HT1080 (cell line): ENCODE measurements around the gene AGR3.

RAMPAGE:
- cytosol, long total RNA = no peak
- long total RNA = no peak
- nucleus, long total RNA = no peak
Observed at GRCh38 chr7:16646832-16647309, 890 bp downstream of the BZW2 start.

DNA sequence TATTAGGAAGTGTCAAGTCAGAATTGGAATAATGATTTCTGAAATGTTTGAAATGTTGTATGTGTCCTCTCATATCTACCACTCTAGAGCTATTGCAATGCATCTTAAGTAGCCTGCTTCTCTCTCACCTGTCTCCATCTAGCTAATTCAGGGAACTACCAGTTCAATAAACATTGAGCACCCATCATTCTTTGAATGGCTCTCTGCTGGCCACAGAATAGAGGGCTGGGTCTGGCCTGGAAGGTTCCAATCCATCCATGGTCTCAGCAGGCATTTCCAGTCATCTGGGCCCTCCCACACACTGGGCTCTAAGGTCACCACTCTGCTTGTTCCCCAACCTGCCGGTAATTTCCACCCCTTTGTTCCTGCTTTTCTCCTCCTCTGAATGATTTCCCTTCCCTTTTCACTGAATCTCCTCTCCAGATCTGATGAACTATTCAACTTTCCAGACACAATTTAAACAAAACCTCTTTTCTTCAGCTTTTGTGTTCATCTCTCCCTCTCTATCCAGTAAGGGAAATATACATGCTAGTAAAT, 2.5 kb downstream of the BZW2 start:
RAMPAGE:
- cytosol, long total RNA = no peak
- long total RNA = no peak
- nucleus, long total RNA = no peak

DNA sequence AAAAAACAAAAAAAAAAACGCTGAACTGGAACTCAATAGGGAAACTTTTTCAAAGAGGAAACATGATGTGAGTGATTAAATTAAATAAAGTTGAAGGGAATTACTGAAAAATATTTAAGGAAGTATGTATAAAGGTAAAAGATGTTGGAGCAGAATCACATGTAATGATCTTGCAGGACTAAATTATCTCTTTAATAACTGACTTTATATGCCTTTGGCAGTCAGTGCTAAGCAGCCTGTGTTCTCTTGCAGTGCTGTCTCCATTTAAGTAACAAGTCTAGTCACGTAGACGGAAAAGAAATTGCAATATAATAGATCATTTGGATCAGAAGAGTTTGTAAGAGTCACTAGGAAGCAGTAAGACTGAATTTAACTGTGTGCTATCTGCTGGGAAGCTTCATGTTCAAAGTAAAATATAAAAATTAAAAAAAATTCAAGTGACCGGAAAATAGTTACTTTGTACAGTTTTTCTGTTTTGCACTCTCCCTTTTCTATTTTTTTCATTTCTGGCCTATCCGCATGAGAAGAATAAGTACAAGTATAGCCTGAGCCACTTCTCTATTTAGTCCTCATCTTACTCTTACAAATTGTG, 21.4 kb downstream of the BZW2 start:
RAMPAGE:
- cytosol, long total RNA = no peak
- long total RNA = no peak
- nucleus, long total RNA = no peak

DNA sequence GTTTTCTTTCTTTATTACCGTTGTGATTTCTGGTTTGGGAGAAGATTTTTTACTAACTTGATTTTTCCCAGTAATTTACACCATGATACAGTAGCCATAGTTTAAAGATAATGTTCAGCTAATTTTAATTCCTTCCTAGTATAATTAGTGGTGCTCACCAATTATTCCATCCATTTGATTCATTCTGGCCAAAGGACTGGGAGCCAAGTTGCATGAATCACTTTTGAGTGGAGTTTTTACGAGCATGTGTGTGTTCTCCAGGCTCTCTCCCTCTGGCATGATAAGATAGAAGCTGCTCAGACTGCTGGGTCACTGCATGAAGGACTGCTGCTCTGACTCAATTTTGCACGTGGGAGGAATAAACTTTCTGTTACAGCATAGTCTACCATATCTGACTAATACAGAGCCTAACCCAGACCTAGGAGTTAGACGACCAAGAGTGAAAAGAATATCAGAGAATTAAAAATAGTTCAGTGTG, 13.4 kb upstream of the TSPAN13 start:
RAMPAGE:
- cytosol, long total RNA = no peak
- long total RNA = no peak
- nucleus, long total RNA = no peak

RAMPAGE:
- cytosol, long total RNA = no peak
- long total RNA = no peak
- nucleus, long total RNA = no peak
Observed at GRCh38 chr7:16833160-16833808, 28.5 kb upstream of the AGR2 start.

DNA sequence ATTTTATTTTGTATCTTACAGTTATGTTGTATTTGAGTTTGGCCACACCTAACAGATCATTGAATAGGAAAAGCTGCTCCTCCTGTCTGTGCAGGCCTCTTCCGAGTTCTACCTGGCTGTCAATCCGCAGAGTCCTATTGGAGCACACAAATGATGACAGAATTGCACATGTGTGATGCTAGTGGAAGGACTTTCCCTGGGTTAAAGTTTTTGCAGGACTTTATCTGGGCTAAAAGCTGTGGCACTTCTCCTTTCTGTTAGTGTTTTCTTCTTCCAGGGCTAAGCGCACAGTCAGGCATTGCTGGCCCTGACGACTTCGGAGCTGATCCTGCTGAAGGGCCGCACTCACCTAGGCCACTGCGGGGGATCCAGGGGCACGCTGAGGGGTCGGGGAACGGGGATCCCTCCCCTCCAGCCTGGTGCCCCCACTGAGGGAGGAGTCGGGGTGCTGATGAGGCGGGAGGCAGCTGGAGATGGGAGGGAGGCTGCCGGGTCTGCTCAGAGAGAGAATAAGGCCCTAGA, 31.2 kb downstream of the AGR3 start:
RAMPAGE:
- cytosol, long total RNA = no peak
- long total RNA = no peak
- nucleus, long total RNA = no peak

DNA sequence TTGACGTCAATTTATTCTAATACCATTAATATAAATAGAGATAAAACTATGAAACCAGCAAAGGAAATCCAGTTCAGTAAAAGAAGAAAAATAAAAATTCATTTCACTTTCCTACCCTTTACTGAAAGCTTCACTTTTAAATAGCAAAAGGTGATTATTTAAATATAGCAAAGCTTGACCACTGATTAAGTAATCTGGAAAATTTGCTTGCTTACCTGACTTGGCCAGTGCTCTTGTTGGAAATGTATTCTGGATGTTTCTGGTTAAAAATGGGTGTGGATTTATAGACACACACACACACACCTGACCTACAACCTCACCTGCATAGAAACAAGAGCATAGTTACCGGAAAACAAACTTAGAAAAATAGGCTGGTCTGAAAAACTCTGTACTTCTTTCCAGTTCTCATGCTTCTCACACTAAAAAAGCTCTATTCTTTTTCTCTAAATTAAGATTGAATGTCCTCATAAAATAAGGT, at the start of gene AGR3:
Gene AGR3 (minus strand): TSS at position 255 of the 478 bp plus-strand sequence.
RAMPAGE:
- cytosol, long total RNA = no peak
- long total RNA = no peak
- nucleus, long total RNA = no peak

RAMPAGE:
- cytosol, long total RNA = no peak
- long total RNA = no peak
- nucleus, long total RNA = no peak
Observed at GRCh38 chr7:16905176-16905660, 23.4 kb upstream of the AGR3 start.

GRCh38 chr7:16935251-16935880, 53.6 kb upstream of the AGR3 start:
RAMPAGE:
- cytosol, long total RNA = no peak
- long total RNA = no peak
- nucleus, long total RNA = no peak

DNA sequence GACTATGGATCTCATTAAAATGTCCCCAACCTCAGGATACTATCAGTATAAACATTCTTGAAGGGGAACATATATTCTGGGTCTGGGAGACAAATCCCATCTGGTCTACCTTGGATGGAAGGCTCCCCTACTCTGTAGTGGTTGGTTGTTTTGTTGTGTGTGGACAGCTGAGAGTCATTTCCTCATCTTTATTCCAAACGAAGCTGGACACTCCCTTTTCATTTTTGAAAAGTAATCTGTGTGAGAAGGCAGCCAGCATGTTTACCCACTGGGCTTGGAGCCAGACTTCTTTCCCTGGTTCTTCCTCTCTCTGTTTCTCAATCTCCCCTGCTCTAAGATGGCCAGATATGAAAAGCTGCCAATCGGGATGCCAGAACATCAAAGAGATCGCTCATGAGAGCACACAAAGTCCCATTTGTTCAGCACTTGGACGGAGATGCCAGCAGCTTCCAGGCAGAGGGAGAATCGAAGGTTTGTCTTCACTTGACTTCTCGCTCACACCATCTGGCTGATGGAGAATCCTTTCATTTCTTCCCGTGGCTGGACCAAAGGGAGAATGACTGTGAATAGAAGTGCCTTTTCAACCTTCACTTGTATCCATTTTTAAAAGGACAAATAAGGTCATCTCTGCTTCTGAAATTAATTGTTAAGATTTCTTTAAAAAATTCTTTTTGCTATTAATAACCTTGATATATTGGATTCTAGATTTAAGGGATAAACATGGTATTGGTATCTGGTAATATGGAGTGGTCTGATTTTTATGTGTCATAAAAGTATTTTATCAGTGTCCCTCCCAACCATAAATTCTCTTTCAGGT, 108.2 kb upstream of the AGR3 start:
RAMPAGE:
- cytosol, long total RNA = no peak
- long total RNA = no peak
- nucleus, long total RNA = no peak

DNA sequence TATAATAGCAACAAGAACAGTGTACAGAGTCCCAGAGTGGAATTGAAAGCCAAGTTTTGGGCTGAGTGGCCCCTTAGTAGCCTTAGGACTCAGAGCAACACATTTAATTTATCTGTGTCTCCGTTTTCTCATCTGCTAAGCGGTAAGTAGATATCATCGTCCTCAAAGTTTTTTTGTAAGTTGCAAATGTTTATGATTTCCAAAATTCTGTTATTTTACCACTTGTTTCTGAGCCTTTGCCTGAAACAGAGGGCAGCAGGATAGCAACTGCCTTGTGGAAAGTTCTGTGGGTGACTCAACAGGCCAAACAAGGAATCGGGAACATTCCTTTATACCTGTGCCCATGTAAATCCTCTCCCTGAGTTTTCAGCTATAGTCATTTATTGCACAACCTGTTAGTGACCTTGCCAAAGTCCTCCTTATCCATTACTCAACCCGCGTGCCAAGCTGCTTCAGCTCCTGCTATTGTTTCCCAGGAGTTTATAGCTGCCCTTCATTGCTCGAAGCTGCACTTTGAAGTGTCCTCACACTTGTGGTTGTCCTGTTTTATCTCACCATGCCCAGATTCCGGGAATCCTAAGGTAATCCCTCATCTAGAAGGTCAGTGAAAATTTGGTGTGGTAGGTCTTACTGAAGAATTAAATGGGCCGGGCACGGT, 199.1 kb upstream of the AHR start:
RAMPAGE:
- cytosol, long total RNA = no peak
- long total RNA = no peak
- nucleus, long total RNA = no peak

DNA sequence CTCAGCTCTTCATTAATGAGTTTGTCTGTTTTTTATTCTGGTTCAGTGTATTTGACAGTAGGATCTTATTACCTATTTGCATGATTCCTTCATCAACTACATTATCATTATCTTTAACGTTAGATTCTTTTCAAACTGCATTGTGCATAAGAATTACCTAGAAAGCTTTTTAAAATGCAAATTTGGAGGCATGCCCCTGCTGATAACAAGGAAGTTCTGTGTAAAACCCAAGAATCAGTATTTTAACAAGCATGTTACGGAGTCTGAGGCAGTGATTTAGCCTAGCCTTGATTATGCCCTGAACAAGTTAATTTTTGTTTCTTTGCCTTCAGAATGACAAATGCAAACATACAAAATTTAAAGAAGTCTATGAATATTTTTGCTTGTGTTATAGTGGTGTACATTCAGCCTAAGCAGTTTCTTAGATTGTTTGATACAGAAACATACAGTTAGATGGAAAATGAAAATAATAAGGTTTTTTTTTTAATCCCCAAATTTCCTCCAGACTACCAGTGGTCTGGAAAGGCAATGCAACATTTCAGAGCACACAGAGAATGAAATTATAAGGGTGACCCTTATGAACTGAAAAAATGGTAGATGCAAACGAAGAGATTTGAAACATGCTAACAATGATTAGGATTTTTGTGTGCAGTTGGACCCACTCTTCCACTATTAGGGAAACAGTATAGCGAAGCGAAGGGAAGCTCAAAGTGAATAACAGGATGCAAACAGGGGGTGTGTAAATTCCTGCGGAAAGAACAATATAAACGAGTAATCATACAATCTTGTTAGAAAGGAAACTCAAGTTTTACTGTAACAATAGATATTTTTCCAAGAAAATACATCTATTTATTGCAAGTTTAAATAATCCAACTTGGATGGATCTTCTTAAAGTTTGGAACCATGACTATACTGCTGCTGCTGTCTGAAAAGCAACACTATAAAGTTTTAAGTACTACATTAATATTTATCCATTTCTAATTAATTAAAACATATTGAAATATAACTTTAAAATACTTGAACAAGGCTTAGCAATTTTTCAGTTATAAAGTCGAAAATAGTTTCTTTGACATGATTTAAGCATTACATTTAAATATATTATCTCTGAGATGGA, 14.6 kb downstream of the AHR start:
RAMPAGE:
- cytosol, long total RNA = no peak
- long total RNA = no peak
- nucleus, long total RNA = no peak

DNA sequence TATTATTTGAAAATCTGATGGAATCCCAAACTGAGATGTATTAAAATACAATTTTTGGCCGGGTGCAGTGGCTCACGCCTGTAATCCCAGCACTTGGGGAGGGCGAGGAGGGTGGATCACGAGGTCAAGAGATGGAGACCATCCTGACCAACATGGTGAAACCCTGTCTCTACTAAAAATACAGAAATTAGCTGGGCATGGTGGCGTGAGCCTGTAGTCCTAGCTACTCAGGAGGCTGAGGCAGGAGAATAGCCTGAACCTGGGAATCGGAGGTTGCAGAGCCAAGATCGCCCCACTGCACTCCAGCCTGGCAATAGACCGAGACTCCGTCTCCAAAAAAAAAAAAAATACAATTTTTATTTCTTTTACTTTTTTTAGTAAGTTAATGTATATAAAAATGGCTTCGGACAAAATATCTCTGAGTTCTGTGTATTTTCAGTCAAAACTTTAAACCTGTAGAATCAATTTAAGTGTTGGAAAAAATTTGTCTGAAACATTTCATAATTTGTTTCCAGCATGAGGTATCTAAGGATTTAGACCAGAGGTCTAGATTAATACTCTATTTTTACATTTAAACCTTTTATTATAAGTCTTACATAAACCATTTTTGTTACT, 46.6 kb downstream of the AHR start:
RAMPAGE:
- cytosol, long total RNA = no peak
- long total RNA = no peak
- nucleus, long total RNA = no peak

RAMPAGE:
- cytosol, long total RNA = no peak
- long total RNA = no peak
- nucleus, long total RNA = no peak
Observed at GRCh38 chr7:17374597-17374878, 76.1 kb downstream of the AHR start.

GRCh38 chr7:17498212-17498687, 199.8 kb downstream of the AHR start:
RAMPAGE:
- cytosol, long total RNA = no peak
- long total RNA = no peak
- nucleus, long total RNA = no peak

RAMPAGE:
- cytosol, long total RNA = no peak
- long total RNA = no peak
- nucleus, long total RNA = no peak
Observed at GRCh38 chr7:17729054-17729375, 211.3 kb downstream of the SNX13 start.

DNA sequence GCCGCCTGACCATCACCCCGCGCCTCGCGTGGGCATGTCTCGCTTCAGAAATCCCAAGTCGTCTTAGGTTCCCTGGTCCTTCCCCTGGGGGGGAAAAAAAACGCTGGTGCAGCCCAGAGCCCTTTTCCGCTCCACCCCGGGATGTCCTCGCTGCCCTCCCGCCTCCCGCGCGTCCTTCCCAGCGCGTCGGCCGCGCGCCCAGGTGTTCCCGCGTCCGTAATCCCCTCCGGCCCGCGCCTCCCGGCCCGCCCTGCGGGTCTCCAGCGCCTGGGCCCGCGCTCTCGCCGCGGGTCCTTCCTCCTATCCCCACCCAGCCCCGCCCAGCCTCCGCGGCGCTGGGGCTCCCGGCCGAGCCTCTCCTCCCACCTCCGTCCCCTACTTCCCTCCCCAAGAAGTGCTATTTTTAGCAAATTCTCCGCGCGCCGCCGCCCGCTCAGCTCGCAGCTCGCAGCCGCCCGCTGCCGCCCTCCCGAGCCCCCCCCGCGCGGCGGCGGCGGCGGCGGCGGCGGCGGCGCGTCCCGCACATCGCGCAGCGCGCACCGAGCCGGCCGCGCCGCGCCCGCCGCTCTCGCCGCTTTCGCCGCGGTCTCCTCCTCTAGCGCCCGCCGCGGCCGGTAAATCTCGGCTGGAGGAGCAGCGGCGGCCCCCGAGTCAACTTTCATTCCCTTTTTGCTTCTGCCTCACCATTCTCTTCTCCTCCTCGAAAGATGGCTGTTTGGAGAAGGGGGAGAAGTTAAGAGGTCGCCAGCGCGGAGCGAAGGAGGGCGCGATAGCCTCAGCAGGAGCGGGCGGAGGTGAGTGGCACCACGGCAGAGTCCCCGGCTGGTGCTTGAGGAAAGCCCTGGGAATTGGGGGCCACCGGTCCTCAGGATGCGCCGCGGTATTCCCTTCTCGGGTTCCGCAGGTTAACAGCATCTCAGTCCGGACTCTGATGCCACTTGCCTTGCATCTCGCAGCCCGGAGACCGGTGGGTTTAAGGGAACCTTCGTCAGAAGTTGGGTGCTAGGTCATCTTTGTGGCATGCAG, 59.1 kb upstream of the PRPS1L1 start:
RAMPAGE:
- cytosol, long total RNA = no peak
- long total RNA = no peak
- nucleus, long total RNA = no peak

DNA sequence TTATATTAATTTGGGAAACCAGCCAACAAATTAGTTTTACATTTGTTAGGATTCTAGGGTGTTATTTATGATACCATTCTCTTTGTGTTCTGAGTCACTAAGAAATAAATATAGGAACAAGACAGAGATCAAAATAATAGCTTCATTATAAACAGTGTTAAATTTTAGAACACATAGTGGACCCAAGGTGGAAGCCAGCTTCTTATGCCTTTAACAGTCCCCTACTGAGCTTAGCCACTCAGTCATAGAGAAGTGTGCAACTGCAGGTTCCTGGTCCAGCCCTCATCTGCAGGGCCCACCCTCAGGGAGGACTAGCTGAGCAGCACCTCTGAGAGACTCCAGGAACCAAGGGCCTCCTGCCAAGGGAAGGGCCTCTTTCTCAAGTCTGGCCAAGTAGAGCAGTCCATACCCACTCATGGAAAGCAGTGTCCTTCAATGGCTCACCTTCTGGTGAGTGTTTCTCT, 173.6 kb upstream of the PRPS1L1 start:
RAMPAGE:
- cytosol, long total RNA = no peak
- long total RNA = no peak
- nucleus, long total RNA = no peak

DNA sequence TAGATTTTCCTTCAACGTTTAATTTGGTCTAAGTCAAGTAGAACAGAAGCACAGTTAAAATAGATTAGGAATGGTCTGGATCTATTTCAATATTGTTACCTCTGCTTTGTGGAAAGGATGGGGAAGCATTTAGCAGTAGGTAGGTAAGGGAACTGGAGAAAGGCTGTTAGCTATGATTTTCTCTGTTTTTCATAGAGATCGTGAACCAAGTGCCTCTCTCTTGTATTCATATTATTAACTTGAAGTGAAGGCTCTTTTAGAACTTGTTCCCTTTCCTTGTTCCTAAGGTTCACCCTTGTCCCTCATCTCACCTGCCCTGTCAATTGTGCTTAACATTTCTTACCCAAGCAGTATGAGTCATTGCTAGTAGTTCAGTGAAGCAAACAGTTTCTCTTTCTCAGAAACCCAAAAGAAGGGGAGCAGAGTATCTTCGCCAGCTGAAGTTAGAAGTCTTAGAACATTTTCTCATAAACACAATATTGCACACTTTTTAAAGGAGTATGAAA, 12.8 kb downstream of the HDAC9 start:
RAMPAGE:
- cytosol, long total RNA = no peak
- long total RNA = no peak
- nucleus, long total RNA = no peak

RAMPAGE:
- cytosol, long total RNA = no peak
- long total RNA = no peak
- nucleus, long total RNA = no peak
Observed at GRCh38 chr7:18812532-18812849, 304.9 kb downstream of the TWIST1 start.